ENCODE data around the genes ZNHIT6, SH3GLB1 and GBP3.

GRCh38 chr1:85465773-85466310 is 883 bp upstream of the DDAH1 start:
- PRO-cap: no peak
- RAMPAGE, long total RNA, 2 experiments: no peak in any of the 2 experiments

DNA sequence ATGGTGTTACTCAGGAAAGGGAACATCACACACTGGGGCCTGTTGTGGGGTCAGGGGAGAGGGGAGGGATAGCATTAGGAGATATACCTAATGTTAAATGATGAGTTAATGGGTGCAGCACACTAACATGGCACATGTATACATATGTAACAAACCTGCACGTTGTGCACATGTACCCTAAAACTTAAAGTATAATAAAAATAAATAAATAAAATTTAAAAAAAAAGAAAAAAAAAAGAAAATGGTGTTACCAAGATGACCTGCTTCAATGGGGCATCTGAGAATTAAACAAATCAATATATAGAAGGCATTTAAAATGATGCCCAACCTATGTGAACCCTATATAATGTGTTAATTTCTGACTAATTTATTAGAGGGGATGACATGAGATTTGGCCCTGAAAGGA is 4.7 kb upstream of the CCN1 start:
- PRO-cap: no peak
- RAMPAGE, long total RNA, 2 experiments: no peak in any of the 2 experiments

DNA sequence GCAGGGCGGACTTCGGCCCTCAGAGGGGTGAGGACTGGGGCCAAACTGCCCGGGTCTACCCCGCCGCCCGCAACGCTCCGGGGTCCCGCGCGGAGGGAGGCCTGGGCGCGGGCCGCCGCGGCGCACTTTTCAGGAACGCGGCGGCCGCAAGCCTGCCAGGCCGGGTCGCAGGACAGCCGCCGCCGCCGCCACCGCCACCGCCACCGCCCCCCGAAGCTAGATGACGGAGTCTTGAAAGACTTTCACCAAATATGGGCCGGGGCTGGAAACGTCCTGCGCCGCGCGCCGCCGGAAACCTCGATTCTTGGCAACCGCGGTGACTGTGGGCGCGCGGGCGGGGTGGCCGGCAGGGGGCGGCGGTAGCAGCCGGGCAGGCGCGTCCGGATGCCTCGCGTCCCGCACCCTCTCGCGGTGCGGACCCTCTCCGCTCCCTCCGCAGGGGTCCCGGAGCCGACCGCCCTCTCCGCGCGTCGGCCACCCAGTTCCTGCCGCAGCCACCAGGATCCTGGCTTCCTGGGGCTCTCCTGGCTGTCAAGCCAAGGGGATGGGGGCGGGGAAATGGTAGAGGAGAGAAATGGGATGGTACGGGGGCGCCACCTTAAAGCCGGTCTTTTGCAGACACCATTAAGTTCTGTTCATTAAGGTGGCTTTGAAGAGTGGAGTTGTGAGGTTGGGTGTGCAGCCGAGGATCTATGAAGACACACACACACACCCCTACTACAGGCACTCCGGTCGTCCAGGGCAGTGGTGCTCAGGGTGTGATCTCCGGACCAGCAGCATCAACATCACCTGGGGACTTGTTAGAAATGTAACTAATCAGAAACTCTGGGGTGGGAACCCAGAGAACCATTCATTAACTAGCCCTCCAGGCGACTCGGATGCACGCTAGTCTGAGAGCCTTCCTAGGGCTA is 3.5 kb upstream of the CCN1 start:
- PRO-cap: bidirectional peak, plus-strand start at position 349 of the sequence, minus-strand start at position 205 of the sequence; bidirectional peak, plus-strand start at position 722 of the sequence, minus-strand start at position 487 of the sequence
- RAMPAGE, long total RNA, 2 experiments: no peak in any of the 2 experiments

GRCh38 chr1:85577972-85578640 is 2.5 kb upstream of the CCN1 start:
- PRO-cap: bidirectional peak, plus-strand start at chr1:85578043, minus-strand start at chr1:85578093; bidirectional peak, plus-strand start at chr1:85578777, minus-strand start at chr1:85578482
- RAMPAGE, long total RNA, 2 experiments: start-site peak on the minus strand in 1 of 2 experiments, at chr1:85578035-85578355 at its widest, 5 to 6 reads per replicate

DNA sequence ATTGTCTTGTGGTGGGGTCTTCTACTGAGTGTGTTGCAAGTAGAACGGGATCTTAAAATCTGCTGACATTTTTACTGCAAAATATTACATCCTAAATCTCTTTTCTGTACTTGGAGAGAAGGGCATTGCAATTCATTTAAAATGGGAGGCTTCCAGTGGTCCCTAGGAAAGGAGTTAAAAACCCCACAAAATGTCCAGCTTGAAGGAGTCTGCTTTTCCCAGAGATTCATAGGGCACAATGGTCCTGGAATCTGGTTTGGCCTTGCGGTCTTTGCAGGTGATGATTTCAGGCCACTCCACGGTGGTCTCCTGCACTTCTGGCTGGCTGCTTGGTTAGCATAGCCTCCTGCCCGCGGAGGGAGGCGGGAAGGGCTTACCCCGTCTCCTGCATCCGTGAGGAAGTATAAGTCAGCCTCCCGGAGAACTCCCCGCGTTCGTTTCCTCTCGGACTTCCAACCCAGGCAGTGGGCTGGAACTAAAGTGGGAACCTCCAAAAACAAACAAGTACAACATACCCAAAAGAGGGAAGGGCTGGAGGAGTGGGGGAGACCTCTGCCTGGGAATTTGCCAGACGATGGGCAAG is 1.1 kb upstream of the CCN1 start:
- PRO-cap: bidirectional peak, plus-strand start outside the sequence, minus-strand start at position 477 of the sequence
- RAMPAGE, long total RNA, 2 experiments: no peak in any of the 2 experiments

DNA sequence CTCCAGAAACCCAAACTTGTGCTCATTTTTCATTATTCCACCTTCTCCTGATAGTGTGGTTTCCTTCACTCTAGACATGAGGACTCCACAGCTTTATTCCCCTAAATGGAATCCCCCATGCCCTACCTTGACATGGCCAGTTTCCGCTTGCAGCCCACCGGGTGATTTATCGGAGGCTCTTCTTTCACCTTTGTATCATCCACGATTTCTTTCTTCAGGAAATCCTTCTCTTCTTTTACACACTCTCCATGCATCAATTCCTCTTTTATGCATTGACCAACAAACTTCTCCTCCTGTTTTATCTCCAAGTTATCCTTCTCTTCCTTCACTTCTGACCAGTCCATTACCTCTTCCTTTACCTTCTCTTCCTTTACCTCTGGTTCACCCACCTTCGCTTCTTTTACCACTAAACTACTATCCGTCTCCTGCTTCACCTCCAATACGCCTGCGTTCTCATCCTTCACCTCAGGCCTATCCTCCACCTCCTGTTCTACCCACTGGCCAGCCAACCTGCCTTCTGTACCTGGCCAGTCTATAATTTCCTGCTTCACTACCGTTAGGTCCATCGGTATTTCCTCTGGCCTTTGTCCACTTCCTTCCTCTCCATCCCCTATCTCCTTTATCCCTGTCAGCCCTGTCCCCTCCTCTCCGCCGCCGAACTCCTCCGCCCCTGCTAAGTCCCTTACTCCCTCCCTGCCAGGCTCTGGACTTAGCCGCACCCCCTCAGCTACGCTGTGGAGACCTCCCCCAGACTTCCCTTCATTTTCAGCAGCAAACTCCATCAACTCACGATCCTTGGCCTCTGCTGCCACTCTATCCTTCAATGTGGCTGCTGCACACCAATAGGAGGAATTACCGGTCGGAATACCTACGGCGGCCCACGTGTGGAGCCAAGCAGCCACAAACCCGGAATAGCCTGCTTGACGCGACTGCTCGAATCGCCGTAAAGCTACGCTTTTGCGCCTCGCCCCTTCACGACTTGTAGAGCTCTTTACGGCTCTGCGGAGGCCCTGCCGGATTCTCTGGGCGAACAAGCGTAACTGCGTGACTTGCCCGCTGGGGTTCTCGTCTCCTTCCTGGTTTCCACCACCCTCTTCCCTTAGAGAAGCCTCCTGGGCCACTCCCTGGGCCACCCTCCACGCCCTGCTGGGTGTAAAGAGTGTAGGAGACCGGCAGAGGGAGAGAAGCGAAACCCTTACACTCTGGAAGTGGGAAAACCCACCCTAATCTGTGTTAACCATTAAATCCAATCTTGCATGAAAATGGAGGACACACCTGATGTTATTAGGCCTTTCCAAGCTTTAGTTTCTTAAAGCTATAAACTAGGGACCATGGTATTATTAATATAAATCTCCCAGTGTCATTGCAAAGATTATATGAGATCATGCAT is at the start of gene ZNHIT6:
Gene ZNHIT6, minus strand, starts transcription at position 931 of the 1,390 bp plus-strand sequence.
- PRO-cap: bidirectional peak, plus-strand start at position 1,018 of the sequence, minus-strand start at position 913 of the sequence
- RAMPAGE, long total RNA, 2 experiments: start-site peak on the minus strand in 2 of 2 experiments, centred at positions 711 to 828 of the sequence, 22 to 175 reads per replicate

GRCh38 chr1:86377423-86378002 is 18.6 kb downstream of the ODF2L start:
- PRO-cap: no peak
- RAMPAGE, long total RNA, 2 experiments: no peak in any of the 2 experiments

GRCh38 chr1:86500743-86501471 is 32.2 kb downstream of the CLCA1 start:
- PRO-cap: no peak
- RAMPAGE, long total RNA, 2 experiments: no peak in any of the 2 experiments

DNA sequence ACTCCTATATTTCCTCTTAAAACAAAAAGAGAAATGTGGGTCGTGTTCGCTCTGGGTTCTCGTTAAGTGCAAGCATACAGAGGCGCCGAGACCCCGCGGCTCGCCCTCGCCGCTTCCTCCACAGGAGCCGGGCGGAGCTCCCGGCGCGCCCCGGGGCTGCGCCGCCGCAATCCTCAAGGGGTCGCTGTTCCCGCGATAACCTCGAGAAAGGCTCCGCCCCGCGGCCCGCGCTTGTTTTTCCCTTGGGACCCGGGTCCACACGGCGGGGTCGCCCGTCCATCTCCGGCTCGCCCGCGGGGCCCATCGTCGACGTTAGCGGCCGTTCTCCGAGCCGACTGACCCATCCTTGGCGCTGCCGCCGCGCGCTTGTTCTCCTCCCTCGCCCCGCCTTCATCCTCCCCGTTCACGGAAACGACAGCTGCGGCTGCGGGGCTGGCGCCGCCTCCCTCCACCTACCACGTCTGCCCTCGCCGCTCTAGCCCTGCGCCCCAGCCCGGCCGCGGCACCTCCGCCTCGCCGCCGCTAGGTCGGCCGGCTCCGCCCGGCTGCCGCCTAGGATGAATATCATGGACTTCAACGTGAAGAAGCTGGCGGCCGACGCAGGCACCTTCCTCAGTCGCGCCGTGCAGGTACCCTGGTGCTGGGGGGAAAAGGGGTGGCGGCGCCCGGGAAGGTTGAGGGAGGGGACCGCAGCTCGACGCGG is at the start of gene SH3GLB1:
Gene SH3GLB1, plus strand, starts transcription at position 234 of the 703 bp plus-strand sequence.
- PRO-cap: bidirectional peak, plus-strand start at position 234 of the sequence, minus-strand start at position 120 of the sequence
- RAMPAGE, long total RNA, 2 experiments: start-site peak on the plus strand in 2 of 2 experiments, centred at positions 239 to 519 of the sequence, 29 to 646 reads per replicate

DNA sequence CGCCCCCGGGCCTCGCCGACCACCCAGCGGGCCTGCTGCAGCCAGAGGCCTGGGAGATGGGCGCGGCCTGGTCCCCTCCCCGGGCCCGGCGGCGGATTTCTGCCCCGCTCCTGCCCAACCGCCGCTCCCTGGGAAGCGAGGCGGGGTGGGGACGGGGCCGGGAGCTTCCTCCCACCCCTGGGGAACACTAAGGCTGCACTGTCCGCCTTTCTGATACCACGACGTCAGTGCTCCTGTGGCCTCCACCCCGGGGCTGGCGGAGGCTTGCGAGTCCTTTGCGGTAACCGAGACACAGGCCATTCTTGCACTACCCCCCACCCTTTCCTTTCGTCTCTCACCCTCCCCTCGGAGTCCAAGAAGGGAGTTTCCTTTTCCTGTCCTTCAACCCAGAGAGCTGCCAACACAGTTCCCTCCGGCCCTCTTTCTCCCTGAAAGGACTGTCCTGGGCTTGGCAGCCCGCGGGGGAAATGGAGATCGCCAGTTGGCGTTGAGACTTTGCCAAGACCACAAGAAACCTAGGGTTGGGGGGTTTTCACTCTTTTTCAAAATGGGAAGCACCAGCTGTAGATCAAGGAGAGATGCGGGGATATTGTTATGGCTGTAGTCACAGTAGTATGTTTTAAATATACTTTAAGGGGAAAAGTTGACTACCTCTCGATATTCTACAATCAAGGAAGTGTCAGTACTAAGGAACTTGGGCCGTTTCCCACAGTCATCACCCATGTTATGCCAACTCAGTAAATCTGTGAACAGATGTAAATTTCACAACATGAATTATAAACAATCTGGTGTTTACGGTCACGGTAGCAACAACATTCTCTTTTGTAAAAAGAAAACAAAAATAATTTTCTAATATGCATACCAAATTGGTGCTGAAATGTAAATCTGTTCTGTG is 917 bp downstream of the SH3GLB1 start:
- PRO-cap: bidirectional peak, plus-strand start at position 201 of the sequence, minus-strand start at position 130 of the sequence; unidirectional peak, minus-strand start at position 326 of the sequence
- RAMPAGE, long total RNA, 2 experiments: no peak in any of the 2 experiments

GRCh38 chr1:86746022-86746379 is 41.6 kb downstream of the SH3GLB1 start:
- PRO-cap: no peak
- RAMPAGE, long total RNA, 2 experiments: no peak in any of the 2 experiments

- PRO-cap: no peak
- RAMPAGE, long total RNA, 2 experiments: no peak in any of the 2 experiments
Measured at GRCh38 chr1:86852683-86853034, 61.3 kb downstream of the SELENOF start.

DNA sequence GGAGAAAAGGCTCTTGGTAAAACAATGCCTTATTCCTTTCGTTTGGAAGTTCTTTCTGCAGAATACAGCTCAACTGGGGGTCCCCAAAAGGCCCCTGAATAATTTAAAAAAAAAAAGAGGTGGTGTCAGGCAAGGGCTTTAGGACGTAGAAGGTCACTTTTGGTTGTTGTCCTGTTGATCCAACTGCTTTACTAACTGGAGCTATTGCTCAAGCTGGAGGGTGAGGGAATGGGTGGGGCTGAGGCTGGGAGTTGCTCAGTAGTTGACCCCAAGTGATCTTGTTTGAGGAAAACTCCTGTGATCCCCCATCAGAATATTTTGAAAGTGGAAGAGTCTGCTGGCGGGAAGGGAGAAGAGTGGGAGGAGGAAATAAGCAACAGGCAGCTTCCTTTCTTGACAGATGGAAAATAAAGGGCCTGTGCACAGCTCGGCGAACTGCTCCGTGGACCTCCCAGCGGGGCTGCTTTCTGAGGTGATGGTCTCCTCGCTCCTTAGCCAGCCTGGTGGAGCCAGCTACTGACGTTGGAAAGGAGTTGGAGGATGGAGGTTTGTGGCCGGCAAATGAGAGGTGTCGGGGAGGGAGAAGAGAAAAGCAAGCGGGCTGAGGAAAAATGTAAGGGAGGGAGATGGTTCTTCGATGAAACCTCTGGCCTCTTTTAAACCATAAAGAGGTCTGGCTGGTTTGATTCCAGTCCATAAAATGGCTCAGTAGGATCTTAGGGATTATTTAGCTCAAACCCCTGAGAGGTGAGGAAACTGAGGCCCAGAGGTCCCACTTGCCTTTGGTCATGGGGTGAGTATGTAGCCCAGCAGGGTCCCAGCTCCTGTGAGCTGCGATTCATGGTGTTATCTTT is 199.0 kb upstream of the LMO4 start:
- PRO-cap: unidirectional peak, plus-strand start at position 399 of the sequence
- RAMPAGE, long total RNA, 2 experiments: no peak in any of the 2 experiments

- PRO-cap: no peak
- RAMPAGE, long total RNA, 2 experiments: no peak in any of the 2 experiments
Measured at GRCh38 chr1:87335777-87336172, 7.1 kb downstream of the LMO4 start.

DNA sequence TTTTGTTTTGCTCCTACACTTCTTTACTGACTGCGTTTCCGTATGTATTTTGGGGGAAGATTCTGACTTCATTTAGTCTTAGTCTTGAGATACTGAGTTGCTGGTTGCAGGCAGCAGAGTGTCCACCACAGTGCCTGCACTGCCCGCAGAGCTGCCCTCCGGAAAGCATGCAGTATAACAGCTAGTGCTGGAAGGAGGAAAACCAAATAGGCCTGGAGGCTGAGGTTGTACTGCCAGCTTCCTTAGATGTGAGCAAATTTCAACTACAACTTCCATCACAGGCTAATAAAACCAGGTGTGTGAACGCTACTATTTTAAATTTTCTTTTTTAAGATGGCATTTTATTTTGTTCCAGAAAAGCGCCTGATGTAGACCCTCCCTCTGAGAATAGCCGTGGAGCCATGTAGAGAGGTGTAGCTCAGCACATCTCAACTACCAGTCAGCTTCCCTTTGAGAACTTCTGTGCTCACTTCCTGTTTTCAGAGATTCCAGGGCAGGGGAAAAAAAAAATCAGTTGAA is 17.5 kb downstream of the LMO4 start:
- PRO-cap: no peak
- RAMPAGE, long total RNA, 2 experiments: no peak in any of the 2 experiments

- PRO-cap: no peak
- RAMPAGE, long total RNA, 2 experiments: no peak in any of the 2 experiments
Measured at GRCh38 chr1:88683472-88683925, 574 bp upstream of the PKN2 start.

DNA sequence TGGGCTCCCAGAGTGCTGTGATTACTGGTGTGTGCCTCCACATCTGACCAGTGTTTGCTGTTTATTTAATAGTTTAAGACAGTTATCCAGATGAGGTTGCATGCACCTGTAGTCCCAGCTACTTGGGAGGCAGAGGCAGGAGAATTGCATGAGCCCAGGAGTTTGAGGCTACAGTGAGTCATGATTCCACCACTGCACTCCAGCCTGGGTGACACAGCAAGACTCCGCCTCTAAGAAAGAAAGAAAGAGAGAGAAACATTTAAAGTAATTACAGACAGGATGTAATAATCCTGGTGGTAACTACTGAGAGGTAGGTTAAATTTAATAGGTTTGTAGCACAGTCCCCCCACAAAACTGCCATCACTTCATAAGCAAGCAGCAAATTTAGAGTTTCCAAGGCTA is 89.5 kb downstream of the PKN2 start:
- PRO-cap: no peak
- RAMPAGE, long total RNA, 2 experiments: no peak in any of the 2 experiments

DNA sequence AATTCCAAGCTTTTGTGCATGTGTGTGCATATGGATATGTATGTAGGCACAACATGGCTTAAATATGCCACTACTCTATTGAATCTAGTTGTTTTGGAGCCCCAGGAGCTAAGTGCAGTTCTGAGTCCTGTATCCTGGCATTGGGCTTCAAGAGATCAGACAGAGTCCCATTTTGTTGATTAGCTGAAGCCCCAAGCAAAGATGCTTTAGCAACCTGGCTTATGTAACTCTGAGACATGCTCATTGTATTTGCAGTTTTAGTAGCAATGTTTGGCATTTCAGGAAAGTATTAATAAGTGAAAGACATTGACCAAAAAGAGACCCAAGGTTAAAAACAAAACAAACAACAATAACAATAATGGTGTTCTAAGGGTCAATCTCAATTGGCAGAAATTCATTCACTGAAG is 18.4 kb upstream of the GTF2B start:
- PRO-cap: no peak
- RAMPAGE, long total RNA, 2 experiments: no peak in any of the 2 experiments

DNA sequence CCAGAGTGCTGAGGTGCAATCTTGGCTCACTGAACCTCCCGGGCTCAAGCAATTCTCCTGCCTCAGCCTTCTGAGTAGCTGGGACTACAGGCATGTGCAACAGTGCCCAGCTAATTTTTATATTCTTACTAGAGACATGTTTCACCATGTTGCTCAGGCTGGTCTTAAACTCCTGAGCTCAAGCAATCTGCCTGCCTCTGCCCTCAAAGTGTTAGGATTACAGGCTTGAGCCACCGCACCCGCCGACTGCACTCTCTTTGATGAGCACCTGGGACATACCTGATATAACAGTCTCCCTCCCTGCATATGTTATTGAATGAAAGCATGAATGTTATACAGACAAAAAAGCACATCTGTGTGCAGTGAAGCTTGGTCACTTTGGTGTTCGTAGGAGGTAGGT is 12.2 kb downstream of the GBP3 start:
- PRO-cap: no peak
- RAMPAGE, long total RNA, 2 experiments: no peak in any of the 2 experiments

GRCh38 chr1:89022127-89023071 is at the start of gene GBP3:
Gene GBP3, minus strand, starts transcription at chr1:89022866.
- PRO-cap: unidirectional peak, minus-strand start at chr1:89022807
- RAMPAGE, long total RNA, 2 experiments: start-site peak on the minus strand in 1 of 2 experiments, at chr1:89022838-89022871 at its widest, 16 reads per replicate